Thoracic aorta (tissue), 1 donor: ENCODE measurements around the genes MYCL and GUCA2B.

DNA sequence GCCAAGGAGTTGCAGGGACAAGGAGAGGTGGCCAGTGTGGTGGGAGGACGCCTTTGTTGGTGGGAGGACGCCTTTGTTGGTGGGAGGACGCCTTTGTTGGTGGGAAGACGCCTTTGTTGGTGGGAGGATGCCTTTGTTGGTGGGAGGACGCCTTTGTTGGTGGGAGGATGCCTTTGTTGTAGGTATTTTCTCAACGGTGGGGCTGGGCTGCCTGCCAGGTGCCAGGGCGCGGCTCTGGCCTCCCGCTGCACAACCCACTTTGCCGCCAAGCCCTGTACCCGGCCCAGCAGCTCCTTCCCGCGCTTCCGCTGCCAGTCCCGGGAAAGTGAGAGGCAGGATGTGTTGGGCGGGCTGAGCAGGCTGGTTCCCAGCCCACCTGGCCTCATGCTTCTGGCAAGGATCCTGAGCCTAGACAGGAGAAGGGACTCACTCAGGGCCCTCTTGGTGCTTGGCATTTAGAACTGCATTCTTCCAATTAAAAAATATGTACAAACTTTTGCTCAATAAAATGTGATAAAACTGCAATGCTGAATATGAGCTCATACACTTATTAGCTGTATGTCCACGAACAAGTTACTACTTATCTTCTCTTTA is 30.9 kb upstream of the BMP8B start:
- RAMPAGE, long total RNA: no peak

DNA sequence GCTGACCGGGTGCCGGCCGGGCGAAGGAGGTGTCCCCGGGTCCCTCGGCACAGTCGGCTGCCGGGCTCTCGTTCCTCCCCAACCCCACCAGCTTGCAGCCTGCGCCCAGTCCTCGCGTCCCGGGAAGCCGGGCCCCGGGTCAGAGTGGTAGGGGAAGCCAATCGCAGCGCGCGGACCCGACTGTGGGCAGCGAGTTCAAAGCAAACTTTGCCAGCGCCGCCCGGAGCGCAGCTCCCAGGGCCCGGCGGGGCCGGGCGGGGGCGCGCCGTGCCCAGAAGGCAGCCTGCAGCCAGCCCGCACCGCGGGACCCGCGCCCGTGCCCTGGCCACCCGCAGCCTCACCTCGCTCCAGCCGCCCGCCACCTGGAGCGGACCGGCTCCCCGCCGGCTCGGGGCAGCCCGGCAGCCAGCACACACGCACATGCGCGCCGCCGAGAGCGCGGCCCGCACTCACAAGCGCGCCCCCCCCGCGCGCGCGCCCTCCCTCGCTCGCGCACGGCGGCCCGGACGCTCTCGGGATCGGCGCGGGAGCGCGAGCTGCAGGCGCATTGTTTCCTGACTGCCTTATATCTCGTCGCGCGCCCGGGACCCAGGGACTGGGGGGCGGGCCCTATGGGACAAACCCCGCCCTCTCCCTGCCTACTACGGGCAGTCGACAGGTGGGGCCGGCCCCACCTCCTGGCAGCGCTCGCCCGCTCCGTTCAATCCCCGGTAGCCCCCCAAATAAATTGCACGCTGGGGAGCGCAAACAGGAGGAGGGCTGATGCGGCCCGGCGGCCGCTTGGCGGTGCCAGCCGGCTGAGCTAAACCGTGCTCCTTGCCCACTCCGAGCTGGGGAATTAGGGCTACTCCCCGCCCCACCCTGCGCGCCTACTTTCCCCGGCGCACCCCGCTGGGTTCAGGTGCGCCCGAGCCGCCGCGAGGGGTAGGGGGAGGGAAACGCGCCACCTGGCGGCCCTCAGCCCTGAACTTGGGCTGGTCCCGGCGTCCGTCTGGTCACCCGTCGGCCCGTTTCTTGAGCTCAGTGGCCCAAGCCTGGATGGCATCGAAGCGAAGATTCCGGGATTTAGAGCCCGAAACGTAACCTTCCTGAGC is at the start of gene MYCL:
Gene MYCL (minus strand): TSS at position 451 of the 1,094 bp plus-strand sequence.
- RAMPAGE, long total RNA: no peak

GRCh38 chr1:39955765-39956560 is 1.0 kb downstream of the MFSD2A start:
- RAMPAGE, long total RNA: no peak

DNA sequence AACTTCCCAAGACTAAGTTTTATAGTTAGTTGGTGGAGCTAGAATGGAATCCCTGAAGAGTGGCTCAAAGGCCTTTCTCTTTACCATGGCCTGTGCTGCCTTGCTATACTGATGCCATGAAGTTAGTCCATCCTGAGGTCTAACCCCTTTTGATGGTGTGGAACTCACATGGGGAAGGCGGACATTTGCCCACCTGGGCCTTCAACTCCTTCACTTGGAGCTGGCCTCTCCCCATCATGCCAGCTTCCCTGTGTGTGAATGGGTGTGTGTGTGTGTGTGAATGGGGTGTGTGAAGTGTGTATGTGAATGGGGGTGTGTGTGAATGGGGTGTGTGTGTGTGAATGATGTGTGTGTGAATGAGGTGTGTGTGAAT is 9.4 kb downstream of the MFSD2A start:
- RAMPAGE, long total RNA: no peak

- RAMPAGE, long total RNA: start-site peak on the minus strand at chr1:40040393-40040462, 8 reads
Measured at GRCh38 chr1:40039576-40040535, 673 bp upstream of the CAP1 start.

DNA sequence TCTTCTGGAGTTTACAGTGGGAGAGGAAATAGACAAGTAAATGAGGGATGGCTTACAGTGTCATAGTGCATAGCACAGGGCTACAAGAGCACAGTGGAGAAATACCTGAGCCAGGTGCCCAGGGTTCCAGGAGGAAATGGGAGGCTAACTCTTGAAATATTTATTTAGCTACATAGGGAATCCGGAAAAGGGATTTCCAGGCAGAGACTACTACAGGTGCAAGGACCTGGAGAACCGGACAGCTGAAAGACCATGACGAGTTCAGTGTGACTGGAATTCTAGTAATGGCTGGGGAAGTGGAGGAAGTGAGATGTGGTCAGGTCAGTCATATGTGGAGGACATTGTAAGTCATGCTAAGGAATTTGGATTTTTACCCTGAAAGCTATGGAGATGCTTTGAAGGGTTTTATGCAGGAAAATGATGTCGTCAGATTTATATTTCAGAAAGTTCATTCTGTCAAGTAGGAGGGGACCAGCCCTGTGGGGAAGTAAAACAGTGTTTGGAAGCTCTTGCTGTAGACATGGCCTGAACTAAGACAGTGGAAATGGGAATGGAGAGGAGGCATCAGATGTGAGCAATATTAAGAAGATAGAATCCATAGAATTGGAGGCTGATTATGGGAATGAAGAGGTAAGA is 1.8 kb downstream of the CAP1 start:
- RAMPAGE, long total RNA: no peak

DNA sequence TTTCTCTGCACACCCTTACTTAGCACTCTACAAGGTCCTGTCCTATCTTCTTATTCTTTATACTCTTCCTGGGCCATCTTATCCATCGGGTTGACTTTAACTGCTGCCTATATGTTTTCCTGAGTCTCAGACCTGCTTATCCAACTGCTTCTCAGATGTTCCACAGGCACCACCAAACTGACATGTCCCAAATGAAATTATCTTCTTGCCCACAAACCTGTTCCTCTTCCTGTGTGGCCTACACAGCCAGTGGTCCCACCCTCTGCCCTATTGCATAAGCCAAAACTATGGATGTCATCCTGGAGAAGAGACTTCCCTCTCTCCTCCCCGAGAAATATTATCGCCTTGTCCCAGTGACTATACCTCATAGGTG is 22.8 kb upstream of the COL9A2 start:
- RAMPAGE, long total RNA: no peak

- RAMPAGE, long total RNA: no peak
Measured at GRCh38 chr1:40389290-40389810, 15.8 kb downstream of the SMAP2 start.

- RAMPAGE, long total RNA: no peak
Measured at GRCh38 chr1:40396396-40396897, 22.9 kb downstream of the SMAP2 start.

DNA sequence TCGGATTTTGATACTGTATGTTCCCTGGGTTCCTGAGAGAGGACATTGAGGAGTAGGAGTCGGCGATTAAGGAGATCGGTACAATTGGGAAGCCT is 346 bp downstream of the ZFP69B start:
- RAMPAGE, long total RNA: no peak

GRCh38 chr1:40708531-40709917 is 17.5 kb downstream of the NFYC start:
- RAMPAGE, long total RNA: no peak

- RAMPAGE, long total RNA: no peak
Measured at GRCh38 chr1:40872297-40872723, 10.1 kb upstream of the CITED4 start.

DNA sequence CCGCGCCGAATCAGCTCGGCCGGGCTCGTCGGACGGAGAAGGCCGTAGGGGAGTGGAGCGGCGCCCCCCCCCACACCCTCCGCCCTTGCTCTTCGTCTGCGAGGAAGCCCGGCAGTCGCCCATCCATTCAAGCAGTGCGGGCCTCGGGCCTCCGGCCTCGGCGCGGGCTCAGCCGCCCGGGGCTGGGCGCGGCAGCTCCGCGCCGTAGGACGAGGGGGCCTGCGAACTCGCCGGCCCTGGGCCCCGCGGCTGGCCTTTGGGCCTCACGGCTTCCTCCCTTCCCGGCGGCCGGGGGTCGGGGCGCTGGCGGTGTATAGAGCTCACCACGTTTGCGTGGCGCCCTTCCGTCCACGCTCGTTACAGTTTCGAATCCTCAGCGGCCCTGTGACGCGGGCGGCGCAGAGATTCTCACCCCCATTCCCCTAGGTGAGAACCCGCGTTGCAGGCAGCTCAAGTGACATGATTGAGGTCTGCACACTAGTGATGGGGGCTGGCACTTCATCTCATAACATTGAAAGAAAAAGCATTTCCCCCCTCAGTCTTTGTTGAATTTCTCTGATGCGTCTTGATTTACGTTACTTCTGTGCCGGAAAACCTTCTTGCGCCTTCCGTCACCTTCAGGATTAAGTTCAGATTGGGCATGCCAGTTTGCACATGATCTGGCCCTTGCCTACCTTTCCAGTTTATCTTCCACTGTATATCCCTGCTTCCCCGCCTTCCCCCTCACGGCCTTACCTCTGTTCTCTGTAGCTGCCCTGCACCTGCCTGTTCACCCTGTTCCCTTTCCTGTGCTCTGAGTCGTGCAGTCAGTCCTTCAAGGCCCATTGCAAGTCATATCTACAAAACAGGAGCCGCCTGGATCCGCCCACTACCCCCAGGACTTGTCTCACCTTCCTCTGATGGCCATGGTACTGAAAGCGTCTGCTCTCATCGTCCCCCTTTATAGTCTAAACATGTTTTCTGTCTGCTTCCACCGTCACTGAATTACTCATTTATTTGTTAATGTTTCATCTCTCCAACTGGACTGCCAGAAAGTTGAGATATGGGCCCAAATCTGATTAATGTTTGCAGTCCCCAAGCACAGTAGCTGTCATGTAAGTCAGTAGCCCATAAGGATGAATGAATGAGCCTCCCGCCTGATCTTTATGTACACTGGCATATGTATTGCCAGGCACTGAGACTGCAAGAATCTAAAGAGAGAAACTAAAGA is 1.0 kb downstream of the CTPS1 start:
- RAMPAGE, long total RNA: no peak

GRCh38 chr1:41130447-41130906 is 109.0 kb upstream of the SLFNL1 start:
- RAMPAGE, long total RNA: no peak

DNA sequence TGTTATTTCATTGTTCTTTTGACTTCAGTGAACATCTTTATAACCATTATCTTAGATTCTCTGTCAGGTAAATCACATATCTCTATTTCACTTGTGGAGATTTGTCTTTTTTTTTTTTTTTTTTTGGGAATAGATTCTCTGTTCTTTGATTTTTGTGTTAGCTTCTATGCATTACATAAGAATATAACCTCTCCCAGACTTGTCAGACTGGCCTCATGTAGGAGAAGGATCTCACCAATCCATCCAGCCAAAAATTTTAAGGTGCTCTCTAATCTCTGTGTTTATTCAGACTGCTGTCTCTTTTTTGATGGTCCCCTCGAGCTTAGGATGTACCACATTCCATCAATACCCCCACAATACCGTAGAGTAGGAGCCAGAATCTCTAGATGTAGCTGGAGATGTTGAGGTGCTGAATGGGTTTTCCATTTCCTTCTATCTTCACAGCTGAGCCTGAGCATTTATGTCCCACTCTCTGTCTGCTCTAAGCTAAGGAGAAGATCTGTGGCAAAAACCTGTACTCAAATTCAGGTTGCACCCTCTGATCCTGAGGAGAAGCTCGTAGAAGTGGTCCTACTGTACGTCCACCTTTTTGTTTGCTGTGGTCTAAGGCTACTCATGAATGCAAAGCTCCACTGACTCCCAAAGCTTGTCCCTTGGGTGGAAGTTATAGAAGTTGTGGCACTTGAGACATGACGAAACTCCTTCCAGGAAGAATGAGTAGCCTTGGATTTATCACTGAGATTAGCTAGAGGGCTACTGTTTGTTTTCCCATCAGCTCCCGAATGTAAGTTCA is 73.4 kb downstream of the SCMH1 start:
- RAMPAGE, long total RNA: no peak

DNA sequence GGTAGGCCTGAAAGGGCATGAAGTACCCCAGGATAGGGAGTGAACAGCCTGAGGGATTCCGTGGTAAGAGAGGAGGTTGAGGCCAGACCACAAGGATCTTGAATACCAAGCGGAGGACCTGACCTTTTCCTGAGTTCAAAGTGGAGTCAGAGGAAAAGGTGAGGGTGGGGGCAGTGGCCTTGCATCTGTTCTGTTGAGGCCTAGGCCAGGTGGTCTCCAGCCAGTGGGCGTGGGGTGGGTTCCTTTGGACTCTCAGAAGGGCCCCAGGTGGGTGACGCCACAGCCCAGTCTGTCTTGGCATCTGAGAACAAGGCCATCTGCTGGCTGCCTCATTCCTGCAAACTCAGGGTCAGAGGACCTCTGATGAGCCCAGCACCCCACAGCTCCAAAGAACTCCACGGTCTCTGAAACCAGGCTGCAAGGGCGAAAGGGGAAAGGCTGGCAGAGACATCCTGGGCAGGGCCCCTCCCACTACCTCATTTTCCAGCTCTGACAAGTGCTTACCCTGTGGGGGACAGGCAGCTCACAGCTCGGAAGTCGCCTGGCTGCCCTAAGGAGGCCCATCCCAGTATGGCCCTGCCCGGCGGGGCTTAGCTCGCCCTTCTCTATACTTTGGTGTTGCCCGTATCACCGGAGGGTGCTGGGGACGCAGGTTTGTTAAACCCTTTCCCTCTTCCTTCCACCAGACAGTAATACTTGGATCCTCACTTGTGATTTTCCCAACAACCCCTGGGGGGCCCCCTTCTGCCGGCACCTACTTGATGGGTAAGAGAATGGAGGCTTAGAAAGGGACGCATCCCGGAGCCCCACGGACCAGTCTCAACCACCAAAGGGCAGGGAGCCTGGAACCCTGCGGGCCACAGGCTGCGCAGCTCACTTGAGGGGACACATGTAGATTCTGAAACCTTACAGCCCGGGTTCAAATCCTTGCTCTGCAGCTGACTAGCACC is 10.8 kb upstream of the EDN2 start:
- RAMPAGE, long total RNA: no peak

- RAMPAGE, long total RNA: no peak
Measured at GRCh38 chr1:41900500-41901135, 18.1 kb downstream of the HIVEP3 start.

DNA sequence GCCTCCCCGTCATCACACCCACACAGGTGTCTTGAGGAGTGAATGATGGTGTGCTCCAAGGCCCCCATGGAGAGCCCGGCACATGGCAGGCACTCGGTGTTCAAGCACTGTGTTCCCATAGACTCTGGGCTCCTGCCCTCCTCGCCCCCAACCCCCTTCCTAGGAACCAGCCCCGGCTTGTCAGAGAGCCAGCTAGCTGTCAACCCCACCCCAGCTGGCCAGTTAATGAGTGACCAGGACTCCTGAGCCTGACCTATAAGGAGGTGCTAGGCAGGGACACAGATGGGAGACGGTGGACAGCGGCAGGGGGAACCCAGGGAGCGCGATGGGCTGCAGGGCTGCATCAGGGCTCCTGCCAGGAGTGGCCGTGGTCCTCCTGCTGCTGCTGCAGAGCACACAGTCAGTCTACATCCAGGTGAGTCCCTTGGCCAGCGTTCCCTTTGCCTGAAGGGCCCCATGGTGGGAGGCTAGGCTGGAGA is at the start of gene GUCA2B:
Gene GUCA2B (plus strand): TSS at position 285 of the 479 bp plus-strand sequence.
- RAMPAGE, long total RNA: no peak

- RAMPAGE, long total RNA: no peak
Measured at GRCh38 chr1:42162061-42163044, 2.2 kb downstream of the GUCA2A start.

- RAMPAGE, long total RNA: no peak
Measured at GRCh38 chr1:42287684-42288240, 47.3 kb downstream of the FOXJ3 start.